Esophagus squamous epithelium (tissue), 4 donors: ENCODE measurements around the genes ING5 and PDCD1.

- PRO-cap = no peak
- RAMPAGE, long total RNA, 4 experiments = no peak in any of the 4 experiments
Measured at GRCh38 chr2:241065058-241065844, 36.8 kb downstream of the MTERF4 start.

DNA sequence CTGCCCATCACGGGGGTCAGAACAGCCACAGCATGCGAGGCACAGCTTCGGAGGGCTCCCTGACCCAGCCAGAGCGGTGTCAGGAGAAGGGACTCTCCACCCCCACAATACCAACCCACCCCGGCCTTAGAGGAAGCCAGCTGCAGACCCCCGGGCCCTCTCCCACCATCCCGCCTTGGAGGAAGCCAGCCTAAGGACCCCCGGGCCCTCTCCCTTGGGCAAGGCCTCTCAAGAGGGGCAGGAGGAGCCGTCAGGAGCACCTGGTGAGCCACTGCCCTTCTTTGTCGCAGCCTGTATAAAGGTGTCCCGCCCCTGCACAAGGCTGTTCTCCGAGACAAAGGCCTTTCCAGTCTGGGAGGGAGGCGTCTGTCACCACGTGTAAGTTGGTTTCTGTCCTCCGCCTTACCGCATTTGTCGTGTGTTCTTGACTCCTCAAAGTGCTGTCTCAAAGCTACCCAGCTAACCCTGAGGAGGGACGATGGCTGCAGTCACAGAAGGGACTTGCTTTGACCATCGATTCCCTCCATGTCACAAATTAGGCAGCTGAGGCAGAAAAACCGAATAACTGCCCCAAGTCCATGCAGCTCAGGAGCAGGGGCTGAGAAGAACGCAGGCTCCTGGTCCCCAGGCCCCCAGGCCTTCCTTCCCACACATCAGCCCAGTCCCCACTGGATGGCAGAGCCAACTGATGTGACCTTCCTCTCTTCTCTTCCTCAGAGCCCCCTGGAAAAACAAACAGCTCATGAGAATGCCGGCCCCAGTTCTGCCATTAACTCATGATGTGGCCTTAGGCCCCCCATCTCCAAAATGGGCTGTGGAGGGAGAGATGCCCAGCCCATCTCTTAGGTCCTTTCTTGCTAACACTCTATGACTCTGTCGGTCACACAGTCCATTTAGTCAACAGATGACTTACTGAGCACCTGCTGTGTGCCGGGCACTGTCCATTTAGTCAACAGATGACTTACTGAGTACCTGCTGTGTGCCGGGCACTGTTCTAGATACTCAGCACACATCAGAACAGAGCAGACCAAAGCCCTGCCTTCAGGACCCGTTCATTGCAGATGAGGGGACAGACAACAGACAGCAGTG, 19.8 kb downstream of the MTERF4 start:
- PRO-cap = no peak
- RAMPAGE, long total RNA, 4 experiments = no peak in any of the 4 experiments

DNA sequence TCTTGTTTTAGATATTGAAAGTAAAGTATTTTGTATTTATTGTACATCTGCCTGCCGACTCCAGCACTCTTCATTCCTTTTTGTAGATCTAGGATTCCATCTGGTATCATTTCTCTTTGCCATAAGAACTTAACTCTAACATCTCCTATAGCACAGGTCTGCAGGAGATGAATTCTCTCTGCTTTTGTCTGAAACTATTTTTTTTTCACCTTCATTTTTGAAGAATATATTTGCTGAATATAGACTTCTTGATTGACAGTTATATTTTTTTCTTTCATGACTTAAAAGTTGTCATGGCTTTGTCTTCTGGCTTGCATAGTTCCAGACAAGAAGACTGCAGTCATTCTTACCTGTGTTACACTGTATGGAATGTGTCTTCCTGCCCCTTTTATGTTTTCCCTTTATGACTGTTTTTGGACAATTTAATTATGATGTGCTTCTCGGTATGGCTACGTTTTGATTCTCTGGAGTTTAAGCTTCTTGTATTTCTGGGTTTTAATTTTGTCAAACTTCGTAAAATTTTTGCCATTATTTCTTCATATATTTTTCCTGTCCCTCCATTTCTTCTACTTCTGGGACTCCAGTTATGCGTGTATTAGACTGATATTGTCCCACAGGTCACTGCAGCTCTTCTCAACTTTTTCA, 17.3 kb downstream of the MTERF4 start:
- PRO-cap = no peak
- RAMPAGE, long total RNA, 4 experiments = no peak in any of the 4 experiments

- PRO-cap = no peak
- RAMPAGE, long total RNA, 4 experiments = no peak in any of the 4 experiments
Measured at GRCh38 chr2:241102994-241103616, 1.0 kb upstream of the MTERF4 start.

- PRO-cap = bidirectional peak, plus-strand start at chr2:241111685, minus-strand start at chr2:241111567
- RAMPAGE, long total RNA, 4 experiments = no peak in any of the 4 experiments
Measured at GRCh38 chr2:241111145-241111755, 9.2 kb upstream of the MTERF4 start.

GRCh38 chr2:241262449-241263199, 52.8 kb downstream of the HDLBP start:
- PRO-cap = no peak
- RAMPAGE, long total RNA, 4 experiments = start-site peak on the minus strand in 2 of 4 experiments, at chr2:241262821-241262920 at its widest, 67 to 226 reads per replicate

GRCh38 chr2:241327539-241328139, 11.9 kb downstream of the SEPTIN2 start:
- PRO-cap = no peak
- RAMPAGE, long total RNA, 4 experiments = no peak in any of the 4 experiments

- PRO-cap = bidirectional peak, plus-strand start at chr2:241508887, minus-strand start at chr2:241508553
- RAMPAGE, long total RNA, 4 experiments = no peak in any of the 4 experiments
Measured at GRCh38 chr2:241508681-241509241, 377 bp upstream of the STK25 start.

- PRO-cap = no peak
- RAMPAGE, long total RNA, 4 experiments = no peak in any of the 4 experiments
Measured at GRCh38 chr2:241661541-241662184, 24.2 kb downstream of the ATG4B start.

GRCh38 chr2:241701670-241701812, 298 bp upstream of the ING5 start:
- PRO-cap = no peak
- RAMPAGE, long total RNA, 4 experiments = no peak in any of the 4 experiments

DNA sequence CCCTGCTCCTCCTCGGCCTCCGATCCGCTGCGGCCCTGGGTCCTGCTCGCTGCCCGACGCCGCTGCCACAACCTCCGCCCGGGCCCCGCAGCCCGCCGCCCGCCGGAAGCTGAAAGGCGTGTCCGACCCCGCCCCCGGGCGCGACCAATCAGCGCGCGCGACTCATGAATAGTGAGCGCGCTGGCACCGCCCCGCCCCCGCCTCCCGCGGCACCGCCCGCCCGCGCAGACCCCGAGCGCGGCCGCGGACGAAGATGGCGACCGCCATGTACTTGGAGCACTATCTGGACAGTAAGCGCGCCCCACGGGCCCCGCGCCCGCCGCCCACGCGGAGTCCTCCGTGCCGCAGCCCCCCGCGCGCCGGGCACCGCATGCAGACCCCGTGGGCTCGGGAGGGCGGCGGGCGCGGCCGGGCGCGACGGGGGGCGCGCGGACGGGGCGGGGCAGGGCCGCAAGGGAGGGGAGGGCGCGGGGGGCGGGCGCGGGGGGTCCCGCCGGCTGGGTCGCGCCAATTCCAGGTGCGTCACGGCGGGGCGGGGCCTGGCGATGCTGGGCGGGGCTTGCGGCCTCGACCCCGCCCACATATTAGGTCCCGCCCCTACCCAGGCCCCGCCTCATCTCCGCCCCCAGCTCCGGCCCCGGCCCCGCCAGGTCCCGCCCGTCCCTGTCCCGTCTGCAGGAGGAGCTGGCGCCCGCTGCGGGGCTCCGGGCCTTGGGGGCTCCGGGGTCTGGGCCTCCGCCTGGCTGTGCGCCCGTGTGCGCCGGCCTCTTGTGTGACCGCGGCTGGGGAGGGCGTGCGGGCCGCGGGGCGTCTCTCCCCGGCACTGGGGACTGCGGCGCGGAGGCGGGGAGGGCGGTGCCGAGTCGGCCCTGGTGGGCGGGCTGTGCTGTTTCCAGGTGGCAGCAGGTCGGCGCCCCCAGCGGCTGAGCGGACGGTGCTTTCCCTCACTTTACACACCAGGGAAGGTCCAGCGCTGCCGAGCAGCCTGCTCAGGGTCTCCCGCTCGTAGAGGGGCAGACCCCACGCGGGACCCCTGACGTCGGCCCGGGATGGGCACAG, at the start of gene ING5:
TSS of gene ING5 (plus strand) at position 227 of the 1,059 bp plus-strand sequence.
- PRO-cap = bidirectional peak, plus-strand start at position 228 of the sequence, minus-strand start at position 111 of the sequence; bidirectional peak, plus-strand start at position 671 of the sequence, minus-strand start at position 526 of the sequence; bidirectional peak, plus-strand start at position 952 of the sequence, minus-strand start at position 825 of the sequence
- RAMPAGE, long total RNA, 4 experiments = start-site peak on the plus strand in 3 of 4 experiments, centred at positions 232 to 243 of the sequence, 99 to 717 reads per replicate

DNA sequence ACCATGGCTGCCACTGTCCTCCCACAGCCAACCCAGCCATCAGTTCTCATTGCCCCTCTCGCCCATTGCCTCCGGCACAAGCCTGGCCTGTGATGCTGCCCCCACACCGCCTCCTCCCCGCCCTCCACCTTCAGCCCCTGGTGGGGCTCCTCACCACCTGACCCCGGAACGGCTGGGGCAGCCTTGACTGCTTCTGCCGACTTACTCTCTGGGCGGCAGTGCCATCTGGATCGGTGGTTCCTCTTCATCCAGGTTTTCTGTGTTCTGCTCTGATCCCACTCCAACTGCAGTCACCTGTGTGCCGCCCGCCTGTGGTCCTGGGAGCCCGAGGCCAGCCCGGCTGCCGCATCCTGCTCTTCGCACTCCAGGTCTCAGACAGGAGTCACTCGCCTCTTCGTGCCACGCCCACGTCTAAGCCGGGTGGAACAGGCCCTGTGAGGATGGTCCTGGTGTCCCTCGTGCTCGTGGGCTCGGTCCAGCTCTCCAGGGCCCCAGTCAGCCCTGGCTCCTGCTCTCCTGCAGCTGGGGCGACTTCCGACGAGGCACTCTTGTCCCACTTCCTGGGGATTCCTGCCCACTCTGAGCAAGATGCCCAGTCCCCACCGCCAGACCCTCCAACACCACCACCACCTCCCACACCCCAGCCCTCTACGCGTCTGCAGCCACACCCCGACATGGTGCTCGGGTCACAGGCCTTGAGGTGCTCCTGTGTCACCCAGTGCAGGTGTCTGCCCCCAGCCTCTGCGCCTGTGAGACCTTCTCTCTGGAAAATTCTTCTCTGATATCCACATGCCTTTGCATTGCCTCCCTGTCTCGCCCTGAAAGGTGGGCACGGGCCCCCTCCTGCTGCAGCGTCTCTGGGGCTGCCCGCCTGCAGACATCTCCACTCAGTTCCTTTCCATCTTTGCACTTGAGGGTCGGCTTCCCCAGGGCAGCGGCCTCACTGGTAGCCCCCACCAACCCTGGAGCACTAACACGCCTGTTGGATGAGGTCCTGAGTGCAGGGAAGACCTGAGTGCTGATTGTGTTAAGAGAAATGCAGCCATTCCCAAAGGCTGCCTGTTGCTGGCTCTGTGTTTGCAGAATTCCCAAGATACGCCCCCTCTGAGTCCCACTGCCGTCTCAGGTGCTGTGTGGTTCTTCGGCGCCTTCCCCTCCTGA, 14.5 kb downstream of the D2HGDH start:
- PRO-cap = no peak
- RAMPAGE, long total RNA, 4 experiments = start-site peak on the plus strand in 1 of 4 experiments, centred at position 394 of the sequence, 6 reads per replicate

DNA sequence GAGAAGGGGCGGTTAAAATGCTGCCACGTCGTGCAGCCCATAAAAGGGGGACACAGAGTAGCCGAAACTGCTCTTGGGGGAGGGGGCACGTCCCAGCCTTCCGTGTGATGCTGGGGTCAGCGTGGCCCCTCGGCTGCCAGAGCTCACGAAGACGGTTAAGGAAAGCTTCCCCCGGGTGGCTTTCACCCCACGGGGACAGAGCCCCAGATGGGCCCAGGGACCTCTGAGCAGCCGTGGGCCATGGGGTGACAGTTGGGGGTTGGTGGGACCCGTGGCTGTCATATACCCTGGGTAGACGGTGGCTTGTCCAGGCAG, 342 bp downstream of the NEU4 start:
- PRO-cap = no peak
- RAMPAGE, long total RNA, 4 experiments = no peak in any of the 4 experiments

DNA sequence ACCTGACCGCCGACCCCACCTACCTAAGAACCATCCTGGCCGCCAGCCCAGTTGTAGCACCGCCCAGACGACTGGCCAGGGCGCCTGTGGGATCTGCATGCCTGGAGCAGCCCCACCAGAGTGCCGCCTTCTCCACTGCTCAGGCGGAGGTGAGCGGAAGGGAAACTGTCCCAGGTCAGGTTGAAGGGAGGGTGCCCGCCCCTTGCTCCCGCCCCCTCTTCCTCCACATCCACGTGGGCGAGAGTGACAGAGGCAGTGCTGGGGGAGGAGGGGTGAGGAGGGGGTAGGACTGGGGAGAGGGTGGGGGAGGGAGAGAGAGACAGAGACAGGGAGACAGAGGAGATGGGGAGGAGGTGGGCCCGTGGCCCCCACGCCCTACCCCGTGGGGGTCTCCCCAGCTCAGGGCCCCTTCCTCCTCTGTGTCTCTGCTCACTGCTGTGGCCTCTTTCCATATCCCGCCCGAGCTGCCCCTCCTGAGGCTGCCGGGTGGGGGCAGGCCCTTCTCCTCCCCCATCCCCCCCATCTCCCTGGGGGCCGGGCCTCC, at the start of gene PDCD1:
TSS of gene PDCD1 (minus strand) at position 155 of the 544 bp plus-strand sequence.
- PRO-cap = bidirectional peak, plus-strand start at position 228 of the sequence, minus-strand start at position 151 of the sequence
- RAMPAGE, long total RNA, 4 experiments = start-site peak on the minus strand in 2 of 4 experiments, centred at positions 146 to 153 of the sequence, 8 to 13 reads per replicate

DNA sequence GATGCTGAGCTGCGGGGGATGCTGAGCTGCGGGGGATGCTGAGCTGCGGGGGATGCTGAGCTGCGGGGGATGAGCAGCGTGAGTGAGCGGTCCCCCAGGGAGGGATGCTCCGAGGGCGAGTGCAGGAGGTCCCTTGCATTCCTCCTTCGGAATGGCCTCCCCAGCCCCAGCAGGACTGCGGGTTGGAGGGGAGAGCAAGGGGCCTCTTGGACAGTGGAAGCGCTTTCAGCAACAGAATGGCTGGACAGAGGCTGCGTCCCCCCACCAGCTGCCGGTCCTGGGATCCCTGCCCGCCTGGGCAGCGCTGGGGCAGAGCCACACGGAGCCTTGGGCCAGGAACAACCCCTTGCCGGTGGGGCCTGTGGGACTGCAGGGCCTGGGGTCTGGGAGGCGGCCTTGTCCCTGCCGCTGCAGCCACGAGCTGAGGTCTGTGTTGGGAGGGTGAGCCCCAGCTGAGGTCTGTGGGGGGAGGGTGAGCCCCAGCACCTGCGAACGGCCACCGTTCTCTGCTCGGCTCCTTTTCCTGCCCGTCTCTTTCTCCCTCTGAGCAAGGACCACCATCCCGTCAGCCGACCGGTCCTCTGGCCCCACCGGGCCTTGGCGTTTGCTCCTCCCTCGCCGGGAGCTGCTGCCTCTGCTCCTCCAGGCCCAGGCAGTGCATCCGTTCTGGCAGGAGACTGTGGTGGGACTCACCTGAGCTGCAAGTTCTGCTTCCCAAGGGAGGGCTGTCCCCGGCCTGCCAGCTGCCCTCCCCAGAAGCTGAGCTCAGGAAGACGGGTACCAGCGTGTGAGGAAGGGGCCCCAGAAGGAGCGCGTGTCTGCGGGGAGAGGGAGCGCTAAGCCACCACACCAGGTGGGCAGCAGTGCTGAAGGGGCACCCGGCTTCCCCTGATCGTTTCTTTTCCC, 2.9 kb upstream of the RTP5 start:
- PRO-cap = no peak
- RAMPAGE, long total RNA, 4 experiments = no peak in any of the 4 experiments

GRCh38 chr2:241891354-241891763, 8.9 kb downstream of the FAM240C start:
- PRO-cap = no peak
- RAMPAGE, long total RNA, 4 experiments = no peak in any of the 4 experiments

GRCh38 chr2:241896139-241896619, 4.1 kb downstream of the FAM240C start:
- PRO-cap = unidirectional peak, minus-strand start at chr2:241896350
- RAMPAGE, long total RNA, 4 experiments = no peak in any of the 4 experiments

DNA sequence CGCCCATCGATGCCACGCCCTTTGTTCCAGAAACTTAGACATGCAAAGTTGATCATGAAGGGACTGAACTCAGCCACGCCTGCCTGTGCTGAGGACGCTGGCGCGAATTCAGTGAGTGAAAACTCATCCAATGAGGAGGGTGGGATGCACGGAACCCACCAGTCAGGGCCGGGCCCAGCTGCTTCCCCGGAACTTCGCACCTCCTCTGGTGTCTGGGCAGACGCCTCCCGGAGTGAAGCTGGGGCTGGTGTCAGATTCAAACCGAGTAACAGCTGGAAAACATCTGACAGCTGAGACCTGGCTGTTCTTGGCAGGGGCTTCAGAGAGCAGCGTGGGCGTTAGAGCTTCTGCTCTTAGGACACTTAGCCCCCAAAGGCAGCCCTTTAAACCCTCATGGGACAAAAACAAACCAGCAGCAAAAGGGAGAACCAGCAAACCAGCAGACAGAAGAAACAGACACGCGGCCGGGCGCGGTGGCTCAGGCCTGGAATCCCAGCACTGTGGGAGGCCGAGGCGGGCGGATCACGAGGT, 875 bp downstream of the FAM240C start:
- PRO-cap = no peak
- RAMPAGE, long total RNA, 4 experiments = no peak in any of the 4 experiments